Kidney epithelial cell (primary cell): ENCODE measurements around the genes MPPED1, PNPLA5, SAMM50 and PHF21B.

DNA sequence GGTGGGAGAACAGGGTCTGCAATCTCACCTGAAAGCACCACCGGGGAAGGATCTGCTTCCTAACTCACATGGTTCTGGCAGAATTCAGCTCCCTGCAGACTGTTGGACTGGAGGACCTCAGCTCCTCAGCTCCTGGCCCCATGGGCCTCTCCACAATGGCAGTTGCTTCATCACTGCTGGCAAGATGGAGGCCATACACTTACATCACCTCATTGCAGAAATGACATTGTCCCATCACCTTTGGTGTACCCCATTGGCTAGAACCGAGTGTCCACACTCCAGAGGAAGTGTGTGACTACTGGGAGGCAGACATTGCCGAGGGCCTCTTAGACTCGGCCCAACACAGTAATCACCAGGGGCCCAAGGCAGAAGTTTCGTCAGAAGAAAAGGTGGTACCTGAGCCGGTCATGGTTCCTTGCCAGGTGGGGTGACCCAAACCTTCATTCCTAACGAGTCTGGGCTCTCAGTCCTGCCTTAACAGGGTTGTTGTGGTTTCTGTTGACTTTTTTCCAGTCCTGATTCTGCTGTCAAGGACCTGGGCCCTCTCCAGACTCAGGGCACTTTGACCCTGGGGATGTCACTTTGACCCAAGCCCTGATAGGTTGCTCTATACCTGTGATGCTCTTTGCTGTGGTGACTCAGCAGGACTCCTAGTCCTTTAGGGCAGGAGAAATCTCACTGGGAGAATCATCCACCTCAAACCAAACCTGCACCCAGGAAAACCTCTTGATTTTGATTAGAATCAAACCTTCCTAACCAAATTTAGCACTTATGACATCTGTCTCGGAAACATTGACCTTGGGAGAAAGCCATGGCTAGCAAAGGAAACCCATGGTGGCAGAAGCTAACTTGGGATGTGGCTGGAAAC lies 20.7 kb upstream of the MPPED1 start:
- RAMPAGE, long total RNA = no peak
- RRBS = 94% methylated on average over 1 of the region's 8 CpGs

GRCh38 chr22:43411505-43412556 lies at the start of gene MPPED1:
Gene MPPED1, plus strand, starts transcription at chr22:43412014.
- RAMPAGE, long total RNA = no peak
- RRBS = 2% methylated on average over 63 of the region's 149 CpGs

- RAMPAGE, long total RNA = no peak
- RRBS = 79% methylated on average over 7 of the region's 10 CpGs
These were observed 70.3 kb downstream of the MPPED1 start for GRCh38 chr22:43482165-43482516.

GRCh38 chr22:43861261-43861782 lies 991 bp downstream of the SULT4A1 start:
- RAMPAGE, long total RNA = no peak
- RRBS = no CpG with 5 or more reads among the region's 12 CpGs

DNA sequence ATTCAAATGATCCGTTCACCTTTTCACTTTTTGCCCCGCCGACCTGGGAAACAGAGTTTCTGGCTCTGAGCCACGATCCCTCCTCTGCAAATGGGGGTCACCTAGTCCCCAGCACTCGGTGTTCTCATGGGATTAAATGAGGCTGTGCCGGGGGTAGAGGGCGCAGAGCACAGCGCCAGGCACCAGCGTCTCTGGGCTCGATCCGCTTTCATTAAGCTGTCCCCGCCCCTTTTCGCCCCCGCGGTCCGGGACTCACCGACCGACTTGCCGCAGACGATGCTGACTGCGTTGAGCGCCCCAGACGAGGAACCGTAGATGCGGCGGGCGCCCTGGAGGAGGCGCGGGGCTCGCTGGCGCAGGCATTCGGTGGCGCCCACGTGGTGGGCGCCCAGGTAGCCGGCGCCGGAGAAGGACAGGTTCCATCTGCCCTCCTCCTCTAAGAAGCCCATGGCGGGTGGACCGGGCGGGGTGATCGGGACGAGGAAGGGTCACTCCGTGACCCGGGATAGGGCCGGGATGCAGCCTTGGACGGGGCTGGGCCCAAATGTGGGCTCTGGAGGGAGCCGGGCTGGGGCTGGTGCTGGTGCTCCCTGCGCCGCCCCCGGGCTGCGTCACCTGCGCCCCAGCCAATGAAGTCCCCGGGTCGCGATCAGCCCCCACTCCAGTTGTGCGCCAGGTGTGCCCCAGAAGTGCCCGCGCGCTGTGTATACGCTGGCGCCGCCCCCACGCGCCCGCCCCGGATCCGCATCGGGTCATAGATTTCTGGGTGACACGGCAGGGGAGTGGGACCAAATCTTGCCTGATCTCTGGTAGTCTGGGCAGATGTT lies at the start of gene PNPLA5:
Gene PNPLA5 (minus strand): TSS at position 582 of the 827 bp plus-strand sequence.
- RAMPAGE, long total RNA = no peak
- RRBS = 1% methylated on average over 31 of the region's 70 CpGs

DNA sequence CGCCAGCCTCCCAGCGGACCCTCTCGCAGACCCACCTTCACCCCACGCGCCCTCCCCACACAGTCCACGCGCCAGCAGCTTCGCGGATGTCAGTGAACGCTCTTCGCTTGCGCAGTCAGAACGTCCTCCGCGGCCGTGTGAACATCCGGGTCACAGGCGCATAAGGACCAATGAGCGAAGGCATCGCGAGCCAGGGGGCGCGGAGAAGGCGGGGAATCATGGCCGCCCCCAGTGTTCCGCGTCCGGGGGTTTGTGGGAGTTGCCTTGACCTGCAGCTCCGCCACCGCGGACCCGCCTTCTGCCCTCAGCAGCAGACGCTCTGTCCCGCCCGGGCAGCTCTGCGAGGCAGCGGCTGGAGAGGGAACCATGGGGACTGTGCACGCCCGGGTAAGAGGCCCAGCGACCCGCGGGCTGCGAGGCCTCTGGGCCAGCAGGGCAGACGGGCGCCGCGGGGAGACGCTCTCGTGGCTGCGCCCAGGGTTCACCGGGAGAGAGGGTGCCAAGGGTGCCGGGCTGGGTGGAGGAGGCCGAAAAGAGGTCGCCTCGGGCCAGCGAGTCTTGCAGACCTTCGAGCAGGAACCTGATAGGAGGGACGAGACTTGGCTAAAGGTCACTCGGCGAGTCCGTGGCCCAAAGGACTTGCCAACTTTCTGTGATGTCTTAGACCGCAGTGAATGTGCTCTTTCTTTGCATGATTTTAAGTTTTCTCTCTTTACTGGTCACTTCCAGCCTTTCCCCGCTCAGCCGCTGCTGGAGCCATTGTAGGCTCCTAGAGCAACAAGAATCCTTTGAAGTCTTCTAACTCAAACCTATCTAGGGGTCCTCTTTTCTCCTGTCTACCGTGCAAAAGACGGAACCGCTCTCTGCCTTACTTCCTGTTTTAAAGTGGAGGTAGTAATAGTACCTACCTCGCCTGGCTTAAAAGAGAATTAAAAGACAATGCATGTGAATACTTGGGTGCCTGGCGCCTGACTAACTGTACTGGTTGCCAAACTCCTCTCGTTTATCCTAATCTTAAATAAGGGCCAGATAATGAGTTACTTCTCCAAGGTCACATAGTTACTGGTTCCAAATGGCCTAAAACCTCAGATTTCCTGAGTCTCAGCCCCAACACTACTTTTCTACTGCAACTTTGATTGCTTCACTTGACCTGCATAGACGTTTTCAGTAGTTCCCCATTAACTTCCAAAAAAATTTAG lies at the start of gene SAMM50:
Gene SAMM50 (plus strand): TSS at position 231 of the 1,199 bp plus-strand sequence.
- RAMPAGE, long total RNA = start-site peak on the plus strand centred at position 287 of the sequence, 118 bp wide, 217 and 145 reads in 2 replicates
- RRBS = 2% methylated on average over 19 of the region's 71 CpGs

GRCh38 chr22:44025451-44026537 lies 1.7 kb downstream of the PARVB start:
- RAMPAGE, long total RNA = no peak
- RRBS = 76% methylated on average over 5 of the region's 34 CpGs

- RAMPAGE, long total RNA = no peak
- RRBS = no CpG with 5 or more reads among the region's 6 CpGs
These were observed 16.2 kb downstream of the PARVB start for GRCh38 chr22:44040290-44040744.

DNA sequence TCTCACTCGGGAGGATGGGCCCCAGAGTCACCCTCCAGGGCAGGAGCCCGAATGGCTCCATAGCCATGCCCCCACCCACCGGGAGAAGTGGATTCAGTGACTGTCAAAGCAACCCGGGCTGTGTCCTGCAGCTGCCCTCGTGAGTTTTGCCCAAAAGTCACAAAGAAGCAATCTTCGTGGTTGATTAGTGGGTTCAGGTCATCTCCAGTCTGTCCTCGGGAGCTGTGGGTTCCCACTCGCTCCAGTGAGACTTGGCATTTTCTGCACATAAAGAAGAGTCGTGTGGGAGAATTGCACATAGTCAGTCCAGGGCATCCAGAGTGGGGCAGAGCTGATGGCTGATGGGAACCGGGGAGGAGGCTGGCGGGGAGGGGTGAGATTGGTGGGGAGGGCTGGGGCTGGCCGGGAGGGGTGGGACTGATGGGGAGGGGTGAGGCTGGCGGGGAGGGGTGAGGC lies 26.2 kb downstream of the PARVG start:
- RAMPAGE, long total RNA = no peak
- RRBS = 69% methylated on average over 3 of the region's 13 CpGs

DNA sequence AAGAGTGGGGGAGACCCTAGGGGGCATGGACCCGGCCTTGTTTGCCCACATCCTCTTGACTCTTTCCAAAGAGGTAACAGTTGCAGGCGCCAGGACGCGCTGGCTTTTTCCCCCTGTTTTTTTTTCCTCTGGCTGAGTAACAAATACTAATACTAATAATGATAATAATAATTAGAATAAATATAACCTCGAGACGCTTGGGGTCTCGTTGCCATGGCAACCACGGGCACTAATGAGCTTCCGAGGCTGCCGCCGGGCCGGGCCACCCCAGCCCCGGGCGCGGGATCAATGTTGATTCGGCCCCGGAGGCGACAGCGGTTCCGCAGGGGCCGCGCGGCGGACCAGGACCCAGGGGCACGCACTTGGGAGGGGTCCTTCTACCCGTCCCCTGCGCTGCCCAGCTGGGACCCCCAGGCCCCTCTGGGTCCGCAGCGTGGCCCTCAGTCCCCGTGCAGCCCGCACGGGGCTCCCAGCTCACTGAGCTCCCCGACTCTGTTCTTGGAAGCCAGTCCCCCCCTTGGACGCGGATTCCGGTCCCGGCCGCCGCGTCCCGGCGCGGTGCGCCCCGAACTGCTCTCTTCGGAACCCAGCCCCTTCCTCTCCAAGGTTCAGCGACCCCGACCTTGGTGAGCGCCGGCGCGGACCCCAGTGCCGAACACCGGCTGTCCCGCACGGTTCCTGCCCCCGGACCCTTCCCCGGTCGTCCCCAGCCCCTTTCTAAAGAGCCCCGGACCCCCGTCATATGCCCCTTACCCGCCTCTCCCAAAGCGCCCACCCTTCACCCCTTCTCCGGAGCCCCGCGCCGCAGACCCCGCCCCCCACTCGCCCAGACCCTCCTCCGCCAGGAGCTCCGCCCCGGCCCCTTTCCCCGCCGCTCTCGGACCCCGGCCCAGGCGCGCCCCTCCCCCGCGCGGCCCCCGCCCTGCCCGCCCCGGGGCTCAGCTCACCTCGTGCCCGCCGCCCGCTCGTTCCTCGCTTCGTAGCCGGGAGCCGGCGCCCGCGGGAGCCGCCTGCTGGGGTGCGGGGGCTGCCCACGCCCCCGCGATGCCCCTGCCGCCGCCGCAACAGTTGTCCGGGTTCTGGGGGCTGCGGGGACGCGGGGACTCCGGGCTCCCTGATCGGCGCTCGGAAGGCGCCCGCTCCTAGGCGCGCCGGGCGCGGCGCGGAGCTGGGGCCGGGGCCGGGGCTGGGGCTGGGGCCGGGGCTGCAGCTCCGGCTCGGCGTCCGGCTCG lies 18.2 kb upstream of the SHISAL1 start:
- RAMPAGE, long total RNA = no peak
- RRBS = 1% methylated on average over 61 of the region's 129 CpGs

DNA sequence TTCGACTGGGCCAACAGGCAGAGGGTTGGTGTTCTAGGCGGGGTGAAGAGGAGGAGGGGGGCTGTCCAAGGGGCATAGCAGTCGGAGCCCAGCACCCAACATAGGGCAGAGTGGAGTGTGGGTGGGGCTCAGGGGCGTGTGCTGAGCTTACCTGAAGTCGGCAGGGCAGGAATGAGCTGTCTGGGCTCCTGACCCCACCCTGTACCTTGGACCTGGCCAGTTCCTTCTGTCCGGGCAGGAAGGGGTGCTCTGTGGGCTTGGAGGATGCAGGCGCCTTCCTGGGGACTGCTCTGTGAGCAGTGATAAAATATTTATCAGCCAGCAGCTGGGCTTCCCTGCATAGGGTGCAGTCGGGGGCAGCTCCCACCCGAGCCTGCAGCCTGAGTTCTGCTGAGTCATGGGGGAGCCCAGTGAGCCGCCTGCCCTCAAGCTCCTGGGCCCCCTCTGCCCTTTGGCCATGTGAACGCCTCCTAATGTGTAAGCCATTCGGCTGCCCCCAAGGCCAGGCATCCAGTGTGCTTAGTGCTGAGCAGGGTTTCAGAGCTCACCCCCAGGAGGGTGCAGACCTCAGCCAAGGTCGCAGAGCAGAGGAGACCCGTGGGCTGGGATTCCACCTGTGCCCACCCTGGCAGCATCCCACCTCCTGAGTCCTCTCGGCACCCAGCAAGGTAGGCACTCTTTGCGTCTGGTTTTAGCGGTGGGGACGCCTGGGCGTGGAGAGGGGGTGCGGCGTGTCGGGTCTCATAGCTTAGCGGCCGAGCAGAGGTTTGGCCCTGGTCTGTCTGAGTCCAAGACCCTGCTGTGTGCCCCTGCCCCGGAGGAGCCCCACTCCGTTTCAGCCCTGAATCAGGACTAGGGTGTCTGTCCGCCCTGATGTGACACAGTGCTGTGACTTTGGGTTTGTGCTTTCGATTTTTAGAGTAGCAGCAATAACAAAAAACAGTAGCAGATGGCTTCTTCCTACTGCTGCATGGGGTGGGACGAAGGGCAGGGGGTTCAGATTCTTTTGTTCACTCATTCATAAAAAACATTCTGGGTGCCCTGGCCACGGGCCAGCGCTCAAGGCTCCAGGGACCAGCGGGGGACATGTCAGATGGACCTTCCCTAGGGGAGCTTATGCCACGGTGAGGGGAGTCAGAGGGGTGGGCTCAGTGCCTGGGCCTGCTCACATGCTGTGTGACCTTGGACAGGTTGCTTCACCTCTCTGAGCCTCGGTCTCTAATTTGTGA lies 25.0 kb upstream of the PRR5 start:
- RAMPAGE, long total RNA = no peak
- RRBS = no CpG with 5 or more reads among the region's 34 CpGs

DNA sequence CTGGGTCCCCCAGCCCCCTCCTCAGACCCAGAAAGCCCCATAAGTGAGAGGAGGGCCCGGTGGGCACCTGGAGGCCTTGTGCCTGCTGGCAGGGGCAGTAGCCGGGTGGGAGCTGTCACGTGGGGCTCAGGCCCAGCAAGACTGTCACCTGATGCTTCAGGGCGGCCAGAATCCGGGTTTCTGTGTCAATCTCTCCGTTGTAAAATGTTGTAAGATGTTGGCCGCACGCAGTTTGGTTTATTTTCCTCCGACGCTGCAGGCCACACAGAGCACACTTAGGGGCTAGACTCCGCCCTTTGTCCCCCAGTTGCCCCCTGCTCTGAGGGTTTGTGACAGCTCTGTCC lies 3.5 kb upstream of the PRR5 start:
- RAMPAGE, long total RNA = no peak
- RRBS = 24% methylated on average over 5 of the region's 11 CpGs

- RAMPAGE, long total RNA = no peak
- RRBS = no CpG with 5 or more reads among the region's 17 CpGs
These were observed 3.6 kb downstream of the ARHGAP8 start for GRCh38 chr22:44755808-44756551.

DNA sequence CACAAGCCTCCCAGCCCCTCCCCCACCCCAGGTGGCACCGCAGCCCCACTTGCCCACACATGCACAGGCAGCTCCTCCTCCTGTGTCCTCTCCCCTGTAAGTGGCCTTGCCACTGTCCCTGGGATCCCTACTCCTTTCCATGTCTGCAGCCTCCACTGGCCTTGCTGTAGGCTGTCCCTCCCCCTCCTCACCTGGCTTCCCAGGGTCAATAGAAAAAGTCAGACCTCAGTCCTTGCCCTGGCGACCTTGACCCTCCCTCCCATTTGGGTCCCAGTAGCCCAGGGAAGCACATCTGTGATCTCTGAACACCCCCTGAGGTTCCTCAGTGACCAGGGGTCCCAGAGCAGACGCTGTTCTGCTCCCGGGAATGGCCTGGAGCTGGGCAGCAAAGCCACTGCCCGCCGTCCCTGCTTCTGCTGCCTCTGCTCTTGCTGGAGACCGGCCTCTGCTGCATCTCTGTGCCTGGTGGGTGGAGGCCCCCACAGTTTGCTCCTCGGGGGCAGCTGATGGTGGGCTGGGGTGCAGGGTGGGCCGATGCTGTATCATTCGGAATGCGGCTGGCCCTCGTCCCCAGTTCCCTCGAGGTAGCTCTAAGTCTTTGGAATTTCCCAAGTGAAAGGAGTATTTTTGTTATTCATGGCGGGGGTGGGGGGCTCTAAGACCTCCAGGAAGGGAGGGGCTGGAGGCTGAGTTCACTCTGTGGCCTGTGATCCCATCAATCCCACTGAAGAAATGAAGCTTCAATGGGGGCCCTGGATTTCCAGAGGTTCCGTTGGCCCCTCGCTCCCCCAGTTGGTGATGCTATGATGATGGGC lies 43.7 kb downstream of the ARHGAP8 start:
- RAMPAGE, long total RNA = no peak
- RRBS = 77% methylated on average over 2 of the region's 16 CpGs

GRCh38 chr22:45009379-45010285 lies at the start of gene PHF21B:
Gene PHF21B, minus strand, starts transcription at chr22:45010005.
- RAMPAGE, long total RNA = no peak
- RRBS = 1% methylated on average over 90 of the region's 126 CpGs

- RAMPAGE, long total RNA = no peak
- RRBS = no CpG with 5 or more reads among the region's 8 CpGs
These were observed 1.4 kb downstream of the NUP50 start for GRCh38 chr22:45165167-45165463.

- RAMPAGE, long total RNA = no peak
- RRBS = no CpG with 5 or more reads among the region's 4 CpGs
These were observed 15.5 kb downstream of the NUP50 start for GRCh38 chr22:45179206-45179661.

- RAMPAGE, long total RNA = no peak
- RRBS = no CpG with 5 or more reads among the region's 14 CpGs
These were observed 35.2 kb downstream of the KIAA0930 start for GRCh38 chr22:45205480-45205902.

DNA sequence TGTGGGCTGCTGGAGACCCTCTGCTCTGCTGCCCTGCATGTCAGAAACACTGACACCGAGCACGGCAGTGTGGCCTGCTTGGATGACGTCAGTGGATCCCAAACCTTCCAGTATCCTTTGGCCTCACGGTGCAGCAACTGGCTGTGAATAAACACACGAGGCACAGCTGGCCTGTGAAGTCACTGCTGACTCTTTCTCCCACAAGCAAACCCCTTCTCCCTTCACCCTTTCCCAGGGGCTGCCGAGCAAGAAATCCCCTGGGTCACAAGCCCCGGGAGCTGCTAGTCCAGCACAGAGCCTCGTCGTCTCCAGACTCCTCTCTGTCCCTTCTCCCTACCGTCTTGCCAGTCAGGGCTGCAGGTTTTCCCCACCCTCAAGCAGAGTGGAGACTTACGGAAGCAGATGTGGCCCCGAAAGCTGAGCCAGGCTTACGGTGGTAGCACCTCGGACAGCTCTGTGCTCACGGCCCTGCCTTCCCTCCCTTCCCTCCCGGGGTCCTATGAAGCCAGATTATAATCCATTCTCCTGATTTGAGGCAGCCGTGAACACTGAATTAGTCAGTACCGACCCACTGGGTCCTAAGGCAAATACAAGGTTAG lies 24.2 kb downstream of the KIAA0930 start:
- RAMPAGE, long total RNA = no peak
- RRBS = no CpG with 5 or more reads among the region's 18 CpGs

DNA sequence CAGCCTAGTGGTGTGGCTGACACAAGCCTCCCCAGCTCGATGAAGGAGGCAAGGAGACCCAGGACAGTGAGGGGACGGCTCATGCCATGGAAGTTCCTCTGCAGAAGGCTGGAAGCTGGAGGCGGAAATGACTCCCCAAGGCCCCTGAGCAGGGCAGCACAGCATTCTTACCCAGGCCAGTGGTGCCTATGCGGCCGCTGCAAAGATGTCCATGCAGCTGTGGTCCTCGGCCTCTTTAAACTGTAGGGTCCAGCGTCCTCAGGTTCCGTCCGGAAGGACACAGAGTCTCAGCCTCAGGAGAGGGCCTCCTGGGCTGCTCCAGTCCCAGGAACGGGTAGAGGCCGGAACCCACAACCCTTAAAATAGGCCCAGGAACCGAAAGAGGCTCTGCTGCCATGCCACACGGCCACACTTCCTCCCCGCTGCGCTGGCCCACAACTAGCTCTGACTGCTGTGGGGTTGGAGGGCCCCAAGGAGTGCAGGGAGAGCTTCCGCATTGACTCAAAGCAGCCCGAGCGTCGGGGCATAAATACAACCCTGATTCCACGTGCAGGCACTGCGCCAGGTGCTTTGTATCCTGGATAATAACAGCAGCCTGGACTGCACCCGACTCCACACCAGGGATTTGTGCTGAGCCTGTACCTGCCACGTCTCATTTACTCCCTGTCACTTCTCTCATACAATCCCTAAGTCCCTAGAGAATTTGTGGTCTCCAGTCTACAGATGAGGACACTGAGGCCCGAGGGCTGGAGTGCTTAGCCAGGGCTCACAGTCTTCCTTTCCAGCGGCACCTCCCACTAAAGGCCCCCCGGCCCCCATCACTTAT lies 5.4 kb downstream of the KIAA0930 start:
- RAMPAGE, long total RNA = no peak
- RRBS = 79% methylated on average over 3 of the region's 26 CpGs